ENCODE results near the genes GPR135 and CCDC175.

DNA sequence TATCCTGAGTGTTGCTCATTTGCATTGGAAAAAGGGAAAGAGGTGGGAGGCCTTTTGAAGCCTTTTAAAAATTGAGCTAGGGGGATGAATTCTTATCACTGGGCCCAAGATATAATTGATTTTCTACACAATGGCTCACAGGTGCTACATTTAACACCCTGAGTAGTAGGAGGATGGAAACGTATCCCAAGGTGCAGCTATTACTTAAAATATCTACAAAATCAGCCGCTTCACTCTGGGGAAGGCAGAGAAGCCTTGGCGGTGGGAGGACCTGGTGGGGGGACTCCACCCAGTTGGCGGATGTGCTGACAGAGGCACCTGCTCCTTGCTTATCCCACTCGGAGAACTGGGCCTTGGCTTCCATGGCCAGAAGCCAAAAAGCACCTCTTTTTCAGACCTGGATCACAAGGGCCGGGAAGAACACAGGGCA lies 106.4 kb downstream of the OTX2 start:
- PRO-cap = no peak

GRCh38 chr14:56793834-56795077 lies 16.0 kb downstream of the OTX2 start:
- PRO-cap = unidirectional peak, plus-strand start at chr14:56794068

DNA sequence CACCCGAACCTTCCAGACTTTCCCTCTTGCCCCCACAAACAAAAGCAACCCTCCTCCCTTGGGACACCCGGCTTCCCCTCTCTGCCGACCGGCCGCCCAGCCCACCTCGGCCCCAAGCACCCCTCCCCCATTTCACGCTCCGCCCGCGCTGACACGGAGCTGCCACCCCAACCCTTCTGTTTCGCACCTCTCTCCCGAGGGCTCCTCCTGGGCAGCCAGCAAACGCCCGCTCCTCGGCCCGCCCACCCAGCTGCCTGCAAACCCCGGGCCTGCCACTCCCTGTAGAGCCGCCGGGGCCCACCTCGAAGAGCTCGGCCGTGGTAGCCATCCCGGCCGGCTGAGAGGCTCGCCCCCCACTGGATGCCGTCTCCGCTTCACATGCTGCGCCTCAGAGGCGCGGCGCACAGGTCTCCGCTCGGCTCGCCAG lies 371 bp downstream of the EXOC5 start:
- PRO-cap = bidirectional peak, plus-strand start at position 70 of the sequence, minus-strand start outside the sequence

GRCh38 chr14:57409248-57410670 lies 19.4 kb downstream of the NAA30 start:
- PRO-cap = no peak

DNA sequence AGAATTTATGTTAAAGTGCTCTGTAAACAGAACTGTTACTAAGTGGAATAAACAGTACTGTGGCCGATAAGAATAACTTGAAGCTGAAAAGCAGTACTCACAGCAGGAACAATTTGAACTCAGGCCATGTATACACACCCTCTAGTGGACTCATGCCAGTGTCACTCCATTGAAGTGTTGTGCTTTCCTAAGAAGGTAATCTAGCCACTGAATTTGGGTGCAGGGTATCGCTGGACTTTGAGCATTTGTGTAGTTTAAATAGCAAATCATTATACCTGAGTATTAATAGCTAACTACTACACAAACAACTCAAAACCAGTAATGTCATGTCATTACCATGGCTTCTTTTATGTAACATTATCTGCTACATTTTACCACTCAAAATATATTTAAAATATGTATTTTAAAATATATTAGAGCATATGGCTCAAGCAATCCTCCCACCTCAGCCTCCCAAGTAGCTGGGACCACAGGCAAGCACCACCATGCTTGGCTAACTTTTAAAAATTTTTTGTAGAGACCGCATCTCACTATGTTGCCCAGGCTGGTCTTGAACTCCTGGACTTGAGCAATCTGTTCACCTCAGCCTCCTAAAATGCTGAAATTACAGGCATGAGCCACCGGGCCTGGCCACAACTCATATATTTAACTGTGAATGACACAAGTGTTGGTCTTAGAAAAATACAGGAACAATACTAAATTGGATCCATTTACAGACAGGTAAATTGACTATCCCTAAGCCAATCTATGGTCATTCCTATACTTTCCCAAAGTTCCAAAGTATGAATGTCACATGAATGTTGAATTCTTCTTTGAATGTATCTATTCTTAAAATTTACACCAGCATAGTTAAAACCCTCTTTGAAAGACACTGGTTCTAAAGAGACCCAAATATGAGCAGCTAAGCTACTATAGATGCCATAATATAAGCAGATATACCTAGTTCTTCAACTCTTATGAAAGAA lies 25.5 kb upstream of the ARID4A start:
- PRO-cap = no peak

GRCh38 chr14:58752777-58753382 lies 115.1 kb downstream of the DACT1 start:
- PRO-cap = no peak

DNA sequence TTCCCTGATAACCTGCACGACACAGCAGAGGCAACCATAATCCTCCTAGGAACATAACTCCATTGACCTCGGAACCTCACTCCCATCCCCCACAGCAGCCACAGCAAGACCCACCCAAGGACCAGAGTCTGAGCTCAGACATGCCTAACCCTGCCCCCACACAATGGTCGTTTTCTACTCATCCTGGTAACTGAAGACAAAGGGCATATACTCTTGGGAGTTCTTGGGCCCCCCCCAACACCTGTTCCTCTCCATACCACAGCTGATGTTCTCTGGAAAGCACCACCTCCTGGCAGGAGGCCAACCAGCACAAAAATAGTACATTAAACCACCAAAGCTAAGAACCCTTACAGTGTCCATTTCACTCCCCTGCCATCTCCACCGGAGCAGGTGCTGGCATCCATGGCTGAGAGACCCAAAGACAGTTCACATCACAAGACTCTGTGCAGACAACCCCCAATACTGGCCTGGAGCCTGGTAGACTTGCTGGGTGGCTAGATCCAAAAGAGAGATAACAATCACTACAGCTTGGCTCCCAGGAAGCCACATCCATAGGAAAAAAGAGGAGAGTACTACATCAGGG lies 80.6 kb upstream of the DAAM1 start:
- PRO-cap = no peak

- PRO-cap = no peak
These were observed 129.1 kb downstream of the GPR135 start for GRCh38 chr14:59336048-59336549.

DNA sequence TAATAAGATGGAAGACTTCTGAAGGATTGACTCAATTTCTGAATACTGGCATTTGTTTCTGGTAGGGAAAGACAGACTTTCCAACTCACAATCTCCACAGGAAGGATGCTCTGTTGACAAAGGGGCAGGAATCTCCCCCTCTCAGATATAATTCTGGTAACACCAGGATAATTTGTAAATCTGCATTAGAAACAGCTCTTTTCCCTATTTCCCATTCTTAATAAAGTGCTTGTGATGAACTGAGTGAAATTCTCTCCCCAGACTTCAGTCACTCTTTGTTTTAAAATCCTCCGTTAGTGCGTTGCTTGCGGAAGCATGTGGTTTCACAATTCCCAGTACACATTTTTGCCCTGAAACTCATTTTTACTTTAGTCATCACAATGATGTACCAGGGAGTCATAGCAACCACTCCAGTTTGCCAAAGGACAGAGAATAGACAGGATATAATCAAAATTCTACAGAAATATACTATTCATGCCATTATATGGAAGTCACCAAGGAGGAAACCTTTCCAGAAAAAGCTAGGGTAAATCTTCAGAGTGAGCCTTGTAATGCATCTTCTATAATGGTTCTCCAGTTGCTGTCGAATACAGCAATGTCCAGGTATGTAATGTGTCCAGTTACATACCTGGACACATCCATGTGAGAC lies 58.0 kb downstream of the GPR135 start:
- PRO-cap = no peak

DNA sequence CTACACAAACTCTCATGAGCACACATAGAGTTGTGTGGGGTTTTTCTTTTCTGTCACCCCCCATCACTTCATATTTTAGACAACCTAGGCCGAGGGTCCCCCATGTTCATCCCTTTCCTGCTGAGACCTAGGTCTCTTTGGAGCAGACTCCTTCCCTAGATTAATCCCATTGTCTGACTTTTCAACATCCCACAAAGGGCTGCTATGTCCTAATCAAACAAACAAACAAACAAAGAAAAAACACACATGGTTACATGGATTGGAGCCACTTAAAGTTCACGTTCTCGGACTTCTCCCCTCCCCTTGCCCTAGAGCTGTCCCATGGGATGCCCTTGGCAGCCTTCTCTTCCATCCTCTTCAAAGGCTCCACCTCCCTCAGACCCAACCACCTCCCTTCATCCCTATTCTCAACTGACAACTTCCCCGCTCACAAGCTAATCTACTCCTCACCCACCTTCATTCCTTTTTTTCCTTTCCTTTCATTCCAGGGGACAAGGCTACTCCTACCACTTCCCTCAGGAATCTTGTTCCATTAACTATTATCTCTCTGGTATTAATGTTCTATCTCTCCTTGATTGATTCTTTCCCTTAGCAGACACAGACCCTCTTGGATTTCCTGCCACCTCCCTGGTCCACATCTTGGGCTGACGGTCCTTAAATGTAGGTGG lies 40.5 kb downstream of the GPR135 start:
- PRO-cap = no peak

DNA sequence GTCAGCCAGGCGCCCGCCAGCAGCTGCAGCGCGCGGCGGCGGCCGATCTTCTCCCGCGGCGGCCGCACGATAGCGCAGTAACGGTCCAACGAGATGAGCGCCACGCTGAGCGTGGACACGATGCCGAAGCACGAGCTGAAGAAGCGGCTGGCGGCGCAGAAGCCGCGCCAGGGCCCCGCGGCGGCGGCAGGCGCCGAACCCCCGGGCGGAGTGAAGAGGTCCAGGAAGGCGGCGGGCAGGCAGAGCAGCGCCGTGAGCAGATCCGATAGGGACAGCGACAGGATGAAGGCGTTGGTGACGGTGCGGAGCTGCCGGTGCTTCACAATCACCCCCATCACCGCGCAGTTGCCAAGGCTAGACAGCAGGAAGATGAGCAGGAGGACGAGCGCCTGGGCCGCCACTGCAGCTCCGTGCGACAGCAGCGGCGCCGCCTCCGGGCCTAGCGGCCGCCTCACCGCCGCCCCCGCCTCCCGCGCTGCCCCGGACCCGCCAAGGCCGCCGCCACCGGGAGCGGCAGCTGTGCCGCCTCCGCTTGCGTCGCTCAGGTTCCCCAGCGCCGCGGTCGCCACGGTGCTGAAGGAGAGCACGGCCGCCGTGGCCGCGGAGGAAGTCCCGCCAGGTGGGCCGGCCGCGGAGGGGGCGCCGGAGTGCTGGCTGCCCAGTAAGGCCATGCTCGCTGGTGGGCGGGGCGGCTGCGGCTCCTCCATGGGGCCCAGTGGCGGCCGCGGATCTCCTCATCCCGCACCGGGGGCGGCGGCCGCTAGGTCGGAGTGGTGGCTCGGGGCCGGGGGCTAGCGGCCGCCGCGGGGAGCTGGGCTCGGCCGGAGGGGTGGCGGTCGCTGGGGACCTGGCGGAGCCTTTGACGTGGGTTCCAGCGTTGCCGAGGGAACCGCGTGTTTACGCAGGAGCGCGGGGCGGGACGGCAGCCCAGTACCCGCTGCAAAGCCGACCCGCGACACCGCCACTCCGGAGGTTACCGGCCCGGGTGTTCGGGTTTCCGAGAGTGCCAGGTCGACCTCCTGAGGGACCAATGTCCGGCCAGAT lies at the start of gene GPR135:
GPR135 (minus strand) TSS at position 861 of the 1,044 bp plus-strand sequence.
- PRO-cap = unidirectional peak, plus-strand start at position 357 of the sequence; unidirectional peak, minus-strand start at position 569 of the sequence; unidirectional peak, minus-strand start at position 861 of the sequence

GRCh38 chr14:59576133-59576936 lies at the start of gene CCDC175:
TSS of gene CCDC175 (minus strand) at chr14:59576812.
- PRO-cap = no peak

DNA sequence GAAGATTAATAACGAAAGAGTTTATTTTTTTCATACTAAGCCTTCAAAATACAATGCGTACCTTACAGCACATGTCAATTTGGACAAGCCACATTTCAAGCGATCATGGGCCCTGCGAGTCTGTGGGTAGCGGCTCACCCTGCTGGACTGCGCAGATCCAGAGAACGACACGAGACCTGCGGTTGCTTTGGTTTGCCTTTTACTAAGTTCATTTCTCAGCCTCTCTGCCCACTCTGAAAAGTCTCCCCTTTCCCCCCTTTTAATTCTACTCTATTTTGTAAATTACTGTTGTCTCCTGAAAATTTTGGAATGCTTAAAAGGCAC lies 48.5 kb upstream of the RTN1 start:
- PRO-cap = no peak

GRCh38 chr14:60003031-60003608 lies 88.6 kb upstream of the PCNX4 start:
- PRO-cap = no peak

GRCh38 chr14:60166144-60166629 lies 989 bp upstream of the DHRS7 start:
- PRO-cap = unidirectional peak, minus-strand start at chr14:60166282; unidirectional peak, minus-strand start at chr14:60166445

DNA sequence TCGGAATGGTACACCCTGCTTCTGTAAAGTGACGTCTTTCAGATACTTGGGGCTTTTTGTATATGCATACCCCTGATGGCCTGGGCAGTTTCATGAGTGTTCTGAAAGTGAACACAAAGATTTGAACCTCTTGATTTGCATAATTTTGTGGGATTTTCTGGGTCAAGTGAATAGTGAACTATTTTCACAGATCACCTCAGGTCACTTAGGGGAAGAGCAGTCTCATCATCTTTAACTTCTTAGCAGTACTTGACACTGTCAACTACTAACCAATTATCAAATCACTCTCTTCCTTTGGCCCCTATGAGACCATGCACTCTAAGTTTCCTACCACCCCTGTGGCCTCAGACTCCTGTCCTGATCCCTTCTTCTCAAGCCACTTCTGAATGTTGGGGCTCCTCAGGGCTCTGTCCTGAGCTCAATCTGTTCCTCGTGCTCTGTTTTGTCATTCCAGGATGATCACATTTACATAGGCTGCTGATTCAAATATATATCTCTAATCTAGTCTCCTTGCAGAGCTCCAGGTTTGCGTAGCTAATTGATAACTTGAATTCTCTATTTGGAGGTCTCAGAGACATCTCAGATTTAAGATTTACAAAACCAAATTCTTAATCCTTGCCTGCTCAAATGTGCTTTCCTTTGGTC lies 36.2 kb upstream of the PPM1A start:
- PRO-cap = no peak

- PRO-cap = no peak
These were observed 14.0 kb downstream of the PPM1A start for GRCh38 chr14:60262972-60263387.

GRCh38 chr14:60515309-60516041 lies 6.5 kb downstream of the SIX6 start:
- PRO-cap = no peak

- PRO-cap = no peak
These were observed 853 bp downstream of the SIX1 start for GRCh38 chr14:60647927-60649320.

DNA sequence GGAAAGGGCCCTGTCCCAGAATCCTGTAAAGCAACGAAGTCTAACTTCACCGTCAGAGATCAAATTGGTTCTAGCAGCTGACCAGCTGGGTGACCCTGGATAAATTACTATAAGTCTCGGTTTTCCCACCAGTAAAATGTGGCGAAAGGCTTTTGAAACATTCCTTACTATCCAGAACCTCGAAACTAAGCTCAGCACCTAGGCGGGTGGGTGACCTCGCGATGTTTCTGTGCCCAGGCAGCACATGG lies 309 bp downstream of the TRMT5 start:
- PRO-cap = no peak